Neutrophil (primary cell): ENCODE results near the gene FAM184B.

GRCh38 chr4:13840563-13841459 is 213.3 kb upstream of the BOD1L1 start:
- PRO-cap, result no peak

DNA sequence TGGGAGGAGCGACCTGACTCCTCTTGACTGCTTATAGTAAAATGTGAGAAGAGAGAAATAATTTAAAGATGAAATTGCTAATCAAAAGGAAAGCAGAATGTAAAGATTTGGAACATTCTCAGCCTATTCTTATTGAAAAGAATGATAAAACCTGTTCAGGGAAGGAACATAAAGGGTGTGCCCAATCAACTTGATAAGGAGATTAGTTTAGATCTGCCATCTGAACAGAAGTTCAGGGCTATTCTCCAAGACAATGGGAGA is 228.6 kb upstream of the BOD1L1 start:
- PRO-cap, result no peak

DNA sequence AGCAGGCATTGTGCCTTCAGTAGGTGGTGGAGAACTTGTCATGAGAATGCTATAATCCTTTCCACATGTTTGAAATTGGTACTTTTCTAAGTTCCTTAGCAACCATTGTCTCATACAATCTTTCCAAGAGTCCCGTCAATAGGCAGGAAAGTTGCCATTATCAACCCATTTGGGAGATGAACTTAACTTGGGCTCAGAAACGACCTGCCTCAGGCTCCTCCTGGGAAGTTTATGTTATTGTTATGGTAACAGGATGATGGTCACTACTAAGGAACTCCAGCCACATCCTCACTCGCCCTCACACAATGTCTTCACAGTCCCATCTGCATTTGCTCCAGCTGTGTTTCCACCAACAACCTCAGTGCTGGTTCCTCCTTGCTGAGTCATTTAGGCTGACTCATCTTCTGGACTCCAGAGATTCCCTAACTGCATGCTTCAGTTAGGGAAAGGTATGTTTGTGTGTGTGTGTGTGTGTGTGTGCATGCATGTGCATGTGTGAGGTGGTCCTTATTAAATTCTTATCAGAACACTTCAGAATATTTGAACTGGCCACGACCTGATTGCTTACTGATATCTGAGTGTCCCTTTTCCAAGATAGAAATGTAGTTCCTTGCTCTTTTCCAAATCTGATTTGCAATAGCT is 293.4 kb upstream of the BOD1L1 start:
- PRO-cap, result no peak

- PRO-cap, result no peak
Measured at GRCh38 chr4:13944033-13944574, 316.6 kb upstream of the BOD1L1 start.

GRCh38 chr4:14985751-14986196 is 16.5 kb upstream of the CPEB2 start:
- PRO-cap, result no peak

DNA sequence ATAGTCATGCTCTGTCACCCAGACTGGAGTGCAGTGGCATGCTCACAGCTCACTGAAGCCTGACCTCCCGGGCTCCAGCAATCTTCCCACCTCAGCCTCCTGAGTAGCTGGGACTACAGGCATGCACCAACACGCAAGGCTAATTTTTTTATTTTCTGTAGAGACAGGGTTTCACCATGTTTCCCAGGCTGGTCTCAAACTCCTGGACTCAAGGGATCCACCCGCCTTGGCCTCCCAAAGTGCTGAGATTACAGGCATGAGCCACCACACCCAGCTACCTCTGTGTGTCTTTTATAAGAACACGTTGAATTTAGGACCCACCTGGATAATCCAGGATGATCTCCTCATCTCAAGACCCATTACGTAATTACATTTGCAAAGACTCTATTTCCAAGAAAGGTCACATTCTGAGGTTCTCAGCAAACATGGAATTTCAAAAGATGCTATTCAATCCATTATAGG is 105.4 kb upstream of the C1QTNF7 start:
- PRO-cap, result no peak

- PRO-cap, result no peak
Measured at GRCh38 chr4:15416488-15417040, 11.3 kb upstream of the C1QTNF7 start.

- PRO-cap, result no peak
Measured at GRCh38 chr4:15594150-15594712, 60.9 kb downstream of the FBXL5 start.

GRCh38 chr4:15627746-15628254 is 27.4 kb downstream of the FBXL5 start:
- PRO-cap, result no peak

- PRO-cap, result no peak
Measured at GRCh38 chr4:15653899-15654336, 1.2 kb downstream of the FBXL5 start.

GRCh38 chr4:15754401-15754738 is 23.8 kb upstream of the CD38 start:
- PRO-cap, result no peak

GRCh38 chr4:15756150-15756749 is 21.9 kb upstream of the CD38 start:
- PRO-cap, result no peak

DNA sequence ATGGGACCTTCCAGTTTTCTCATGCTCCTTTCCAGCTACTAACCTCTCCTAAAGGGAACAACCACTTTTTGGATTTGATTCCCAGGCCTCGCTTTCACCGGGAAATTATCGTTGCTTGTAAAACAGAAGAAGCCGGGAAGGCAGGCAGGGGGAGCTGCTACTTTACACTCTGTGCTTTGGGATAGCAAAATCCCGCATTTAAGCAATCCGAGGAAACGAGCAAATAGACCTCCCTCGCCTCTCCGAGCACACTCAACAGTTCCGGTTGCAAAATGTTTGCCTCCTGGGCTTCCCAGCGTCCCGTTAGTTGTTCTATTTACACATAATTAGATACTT is 1.2 kb downstream of the CD38 start:
- PRO-cap, result no peak

DNA sequence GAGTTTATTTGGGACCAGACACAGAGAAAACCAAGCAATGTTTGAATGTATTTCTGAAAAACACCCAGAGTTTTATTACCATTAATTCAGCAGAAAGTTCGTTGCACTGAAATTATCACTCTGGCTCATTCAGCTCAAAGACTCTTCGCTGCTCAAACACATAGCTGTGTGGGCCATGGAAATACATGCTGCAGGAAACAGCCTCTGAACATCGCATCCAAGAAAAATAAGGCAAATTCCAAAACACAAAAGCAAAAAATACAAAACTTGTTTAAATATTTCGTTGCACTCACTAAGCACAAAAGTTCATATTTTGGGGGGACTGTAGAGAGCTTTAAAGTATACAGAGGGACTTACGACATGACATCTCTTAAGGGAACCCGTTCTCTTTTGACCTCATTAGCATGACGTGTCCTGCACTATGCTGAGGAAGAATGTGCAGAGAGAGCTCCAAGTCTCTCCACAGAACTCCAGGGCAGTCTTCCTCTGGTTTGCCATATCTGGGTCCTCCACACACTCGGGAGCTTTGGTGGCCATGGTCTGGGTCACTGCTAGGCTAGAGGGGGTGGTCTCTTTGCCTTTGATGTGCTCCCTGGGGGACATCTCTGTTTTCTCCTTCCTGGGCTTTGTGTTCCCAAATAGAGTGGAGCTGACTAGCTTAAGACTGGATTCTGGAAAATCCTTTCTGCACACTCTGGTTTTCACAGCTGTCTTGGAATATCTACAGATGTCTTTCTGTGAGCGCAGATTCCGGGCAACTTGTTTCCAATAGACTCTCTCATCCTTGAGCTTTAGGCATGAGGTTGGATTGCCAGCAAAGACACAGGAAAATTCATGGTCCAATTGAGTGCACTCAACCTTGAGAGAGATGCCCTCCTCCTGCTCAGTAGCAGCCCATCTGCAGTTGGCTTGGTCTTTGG is 2.8 kb downstream of the FGFBP1 start:
- PRO-cap, result no peak

- PRO-cap, result no peak
Measured at GRCh38 chr4:16168393-16169304, 57.6 kb downstream of the TAPT1 start.

GRCh38 chr4:16259843-16260310 is 33.6 kb upstream of the TAPT1 start:
- PRO-cap, result no peak

DNA sequence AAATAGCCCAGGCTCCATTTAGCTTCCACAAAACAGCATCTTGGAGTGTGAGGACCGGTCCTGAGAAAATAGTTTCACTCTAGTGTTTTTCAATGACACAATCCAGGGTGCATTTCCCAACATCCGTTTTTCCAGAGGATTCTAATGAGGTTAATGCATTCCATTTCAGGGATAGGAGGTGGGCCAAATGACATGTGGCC is 229.8 kb upstream of the LDB2 start:
- PRO-cap, result no peak

- PRO-cap, result no peak
Measured at GRCh38 chr4:17336280-17336949, 175.5 kb downstream of the QDPR start.

DNA sequence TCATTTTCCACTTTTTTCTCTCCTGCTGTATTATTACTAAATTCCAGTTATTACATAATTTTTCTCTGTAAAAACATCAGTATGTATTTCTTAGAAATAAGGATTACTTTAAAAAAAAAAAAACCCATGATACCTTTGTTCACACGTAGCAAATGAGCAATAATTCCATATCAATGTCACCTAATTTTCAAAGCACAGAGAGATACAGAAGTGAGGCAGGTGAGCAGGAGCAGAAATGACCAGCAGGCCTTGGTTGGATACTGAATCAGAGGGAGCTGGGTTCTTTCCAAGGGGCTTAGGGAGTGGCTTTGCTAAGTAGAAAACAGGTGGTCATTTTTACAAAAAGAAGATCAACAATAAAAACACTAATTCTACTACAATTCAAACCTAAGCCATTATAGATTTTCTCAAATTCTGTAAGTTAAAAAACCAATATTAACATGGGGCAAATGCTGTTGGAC is 21.2 kb downstream of the MED28 start:
- PRO-cap, result no peak

GRCh38 chr4:17781026-17781761 is at the start of gene FAM184B:
Gene FAM184B, minus strand, starts transcription at chr4:17781621.
- PRO-cap, result no peak